ENCODE data around the genes DEFB129 and RSPO4.

- PRO-cap: no peak
Measured at GRCh38 chr20:226906-227333, at the start of gene DEFB129. Gene DEFB129, plus strand, starts transcription at chr20:227258.

DNA sequence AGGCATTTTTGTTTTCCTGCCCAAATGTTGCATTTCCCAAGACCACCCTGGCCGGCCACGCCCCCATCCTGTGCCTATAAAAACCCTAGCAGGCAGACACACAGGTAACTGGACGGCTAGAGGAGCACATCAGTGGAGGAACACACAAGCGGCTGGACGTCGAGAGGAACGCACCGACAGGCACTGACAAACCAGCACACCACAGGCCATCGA is 7.8 kb downstream of the ZCCHC3 start:
- PRO-cap: no peak

DNA sequence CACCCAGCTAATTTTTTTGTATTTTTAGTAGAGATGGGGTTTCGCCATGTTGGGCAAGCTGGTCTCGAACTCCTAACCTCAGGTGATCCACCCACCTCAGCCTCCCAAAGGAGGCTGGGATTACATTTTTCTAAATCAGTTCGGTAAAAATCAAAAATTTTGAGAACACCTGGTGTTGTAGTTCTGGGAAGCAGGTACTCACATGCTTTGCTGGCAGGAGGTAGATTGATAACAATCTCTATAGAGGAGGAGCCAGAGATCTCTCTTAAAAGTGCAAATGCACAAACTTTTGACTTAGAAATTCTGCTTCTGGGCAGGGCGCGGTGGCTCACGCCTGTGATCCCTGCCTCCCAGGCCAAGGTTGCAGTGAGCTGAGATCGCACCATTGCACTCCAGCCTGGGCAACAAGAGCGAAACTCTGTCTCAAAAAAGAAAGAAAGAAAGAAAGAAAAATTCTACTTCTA is 14.6 kb upstream of the TRIB3 start:
- PRO-cap: no peak

DNA sequence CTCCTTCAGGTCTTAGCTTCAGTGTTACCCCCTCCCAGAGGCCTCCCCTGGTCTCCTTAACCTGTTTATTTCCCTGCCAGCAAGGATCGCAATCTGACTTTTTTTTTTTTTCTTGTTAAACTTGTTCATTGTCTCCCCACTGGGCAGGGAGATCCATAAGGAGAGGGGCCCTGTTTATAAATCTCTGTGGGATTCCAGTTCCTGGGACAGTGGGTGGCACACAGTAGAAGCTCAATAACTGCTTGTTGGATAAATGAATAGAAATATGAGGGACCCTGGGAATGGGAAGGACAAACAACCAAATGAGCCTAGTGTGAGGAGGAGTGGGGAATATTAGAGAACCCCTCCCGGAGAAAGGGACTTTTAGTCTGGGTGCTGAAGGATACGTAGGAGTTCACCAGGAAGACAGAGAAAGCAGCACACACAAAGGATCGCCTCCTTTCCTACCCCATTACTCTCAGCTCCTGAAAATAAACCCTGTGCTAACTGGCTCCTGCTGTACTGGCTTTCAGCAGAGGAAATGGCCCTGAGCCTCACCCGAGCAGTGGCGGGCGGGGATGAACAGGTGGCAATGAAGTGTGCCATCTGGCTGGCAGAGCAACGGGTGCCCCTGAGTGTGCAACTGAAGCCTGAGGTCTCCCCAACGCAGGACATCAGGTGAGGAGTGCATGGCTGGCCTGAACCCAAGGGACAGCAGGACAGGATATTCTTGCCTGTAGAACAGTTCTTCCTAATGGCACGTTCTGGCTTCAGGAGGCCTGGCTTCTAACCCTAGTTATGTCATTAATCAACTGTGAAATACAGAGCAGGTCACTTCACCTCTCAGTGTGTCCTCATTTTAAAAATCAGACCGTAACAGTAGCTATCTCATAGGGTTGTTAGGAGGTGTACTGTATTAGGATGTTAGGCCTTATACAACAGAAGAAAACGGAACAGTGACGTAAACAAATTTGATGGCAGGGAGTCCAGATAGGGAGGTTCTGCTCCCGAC is 1.6 kb downstream of the RBCK1 start:
- PRO-cap: unidirectional peak, minus-strand start at position 503 of the sequence; unidirectional peak, minus-strand start at position 546 of the sequence; unidirectional peak, minus-strand start at position 624 of the sequence

- PRO-cap: no peak
Measured at GRCh38 chr20:435593-436316, 26.6 kb downstream of the TBC1D20 start.

DNA sequence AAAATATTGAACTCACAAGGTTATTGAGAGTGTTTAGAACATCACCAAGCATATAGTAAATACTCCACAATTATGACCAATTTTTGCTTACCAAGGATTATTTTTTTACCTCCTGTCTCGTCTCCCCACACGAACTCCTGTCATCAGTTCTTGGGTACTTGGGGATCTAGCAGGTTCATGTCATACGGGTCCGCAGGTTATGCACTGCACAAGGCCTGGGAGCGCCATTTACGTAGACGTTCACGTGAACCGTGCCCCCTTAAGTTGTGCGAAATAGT is 372 bp upstream of the TBC1D20 start:
- PRO-cap: no peak

DNA sequence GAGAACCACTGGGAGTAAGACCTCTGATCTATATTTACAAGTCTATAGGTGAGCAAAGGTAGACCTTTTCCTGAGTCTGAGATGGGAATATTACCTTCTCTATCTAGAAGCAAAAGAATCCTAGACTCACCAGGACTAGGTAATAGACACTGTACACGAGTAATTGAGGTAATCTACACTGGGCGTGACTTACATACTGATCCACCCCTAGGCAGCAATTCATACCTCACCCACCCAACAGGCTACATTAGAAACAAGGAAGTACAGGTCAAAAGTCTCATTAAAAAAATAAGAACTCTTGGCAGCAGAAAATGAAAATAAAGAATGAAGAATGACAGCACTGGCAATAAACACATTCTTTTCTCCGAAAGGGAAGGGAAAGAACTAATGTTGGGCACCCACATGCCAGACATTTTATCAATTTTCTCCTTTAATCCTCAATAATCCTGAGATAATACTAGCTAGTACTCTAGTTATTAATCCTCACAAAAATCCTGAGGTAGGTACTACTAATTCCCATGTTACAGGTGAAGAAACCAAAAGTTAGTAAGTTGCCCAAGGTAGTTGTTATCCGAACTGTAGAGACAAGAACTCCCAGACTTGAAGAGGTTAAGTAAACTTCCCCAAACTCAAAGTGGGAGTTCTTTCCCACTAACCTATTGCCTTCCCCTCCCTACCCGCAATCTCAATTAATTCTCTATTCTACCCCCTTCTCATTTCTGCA is 7.5 kb downstream of the CSNK2A1 start:
- PRO-cap: no peak

- PRO-cap: no peak
Measured at GRCh38 chr20:771620-772337, 3.5 kb upstream of the SLC52A3 start.

DNA sequence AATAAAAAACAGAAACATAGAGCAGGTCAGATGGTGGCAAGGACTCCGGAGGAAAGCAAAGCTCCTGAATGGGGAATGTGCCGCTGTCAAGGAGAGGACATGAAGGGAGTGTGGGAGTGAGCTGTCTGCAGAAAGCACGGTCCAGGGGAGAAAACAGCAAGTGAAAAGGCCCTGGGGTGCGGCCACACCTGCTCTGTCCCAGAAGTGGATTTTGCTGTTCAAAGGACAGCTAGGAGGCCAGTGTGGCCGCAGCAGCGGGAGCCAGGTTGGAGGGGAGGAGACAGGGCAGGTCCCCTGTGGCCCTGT is 4.4 kb upstream of the SLC52A3 start:
- PRO-cap: no peak

DNA sequence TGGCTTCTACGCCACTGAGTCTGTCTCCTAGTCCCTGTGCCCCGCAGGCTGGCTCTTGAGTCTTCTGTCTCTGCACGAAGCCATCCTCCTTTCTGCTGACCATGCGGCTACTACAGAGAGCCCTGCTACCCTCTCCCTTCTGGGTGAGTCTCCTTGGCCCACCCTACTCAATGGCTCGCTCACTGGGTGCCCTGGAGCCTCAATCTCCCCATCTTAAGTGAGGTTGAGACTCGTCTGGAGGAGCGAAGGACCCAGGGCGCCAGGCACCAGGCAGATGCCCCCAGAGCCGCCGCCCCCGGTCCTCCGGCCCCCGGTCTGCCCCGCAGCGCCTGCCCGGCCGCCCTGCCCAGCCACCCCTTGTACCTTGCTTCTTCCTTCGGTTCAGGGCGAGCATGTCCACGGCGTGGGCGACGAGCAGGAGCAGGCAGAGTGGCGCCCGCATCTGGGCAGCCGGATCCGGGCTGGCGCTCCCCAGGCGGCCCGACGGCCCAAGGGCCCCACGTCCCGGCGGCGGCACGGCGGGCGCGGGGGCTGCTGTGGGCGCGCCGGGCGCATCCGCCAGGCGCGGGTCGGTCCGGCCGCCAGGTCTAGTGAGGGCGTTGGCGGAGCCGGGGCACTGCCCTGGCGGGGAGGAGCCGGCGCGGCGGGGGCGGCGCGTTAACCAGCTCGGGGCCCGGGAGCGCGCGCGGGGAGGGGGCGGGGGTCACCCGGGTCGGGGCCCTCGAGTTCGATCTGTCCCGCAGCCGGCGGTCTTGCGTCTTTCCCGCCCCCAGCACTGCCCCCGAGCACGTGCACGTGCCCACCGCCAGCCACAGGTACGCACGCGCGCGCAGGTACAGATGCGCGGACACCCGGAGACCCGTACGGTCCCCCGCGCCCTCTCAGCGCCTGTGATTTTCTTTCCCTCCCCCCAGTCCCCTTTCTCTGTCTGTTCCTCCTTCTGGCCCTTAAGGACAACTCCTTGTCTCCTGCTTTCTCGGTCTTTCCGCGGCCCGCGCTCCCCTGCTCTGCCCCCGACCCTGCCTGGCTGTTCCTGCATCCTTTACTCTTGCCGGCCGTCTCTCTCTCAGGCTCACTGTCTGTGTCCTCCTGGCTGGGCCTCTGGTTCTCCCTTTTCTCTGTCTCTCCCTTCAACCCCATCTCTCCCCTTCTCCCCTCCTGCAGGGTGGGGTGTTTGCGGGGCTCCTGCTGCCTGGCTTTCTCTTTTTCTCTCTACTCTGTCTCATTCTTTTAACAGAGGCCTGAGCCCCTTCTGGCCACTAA is at the start of gene RSPO4:
Gene RSPO4, minus strand, starts transcription at position 589 of the 1,263 bp plus-strand sequence.
- PRO-cap: no peak

DNA sequence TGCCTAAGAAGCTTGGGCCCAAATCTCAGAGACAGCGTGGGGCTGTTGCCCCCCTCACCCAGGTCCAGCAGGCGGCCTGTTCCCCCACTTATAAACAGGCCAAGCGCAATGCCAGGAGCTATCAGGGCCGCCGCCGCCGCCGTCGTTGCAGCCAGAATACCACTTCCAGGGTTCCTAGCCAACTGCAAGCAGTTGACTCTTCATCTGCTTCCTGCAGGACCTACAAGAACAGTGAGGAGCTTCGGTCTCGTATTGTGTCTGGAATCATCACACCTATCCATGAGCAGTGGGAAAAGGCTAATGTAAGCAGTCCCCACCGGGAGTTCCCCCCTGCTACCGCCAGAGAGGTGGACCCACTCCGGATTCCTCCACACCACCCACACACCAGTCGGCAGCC is 16.5 kb downstream of the PSMF1 start:
- PRO-cap: no peak

DNA sequence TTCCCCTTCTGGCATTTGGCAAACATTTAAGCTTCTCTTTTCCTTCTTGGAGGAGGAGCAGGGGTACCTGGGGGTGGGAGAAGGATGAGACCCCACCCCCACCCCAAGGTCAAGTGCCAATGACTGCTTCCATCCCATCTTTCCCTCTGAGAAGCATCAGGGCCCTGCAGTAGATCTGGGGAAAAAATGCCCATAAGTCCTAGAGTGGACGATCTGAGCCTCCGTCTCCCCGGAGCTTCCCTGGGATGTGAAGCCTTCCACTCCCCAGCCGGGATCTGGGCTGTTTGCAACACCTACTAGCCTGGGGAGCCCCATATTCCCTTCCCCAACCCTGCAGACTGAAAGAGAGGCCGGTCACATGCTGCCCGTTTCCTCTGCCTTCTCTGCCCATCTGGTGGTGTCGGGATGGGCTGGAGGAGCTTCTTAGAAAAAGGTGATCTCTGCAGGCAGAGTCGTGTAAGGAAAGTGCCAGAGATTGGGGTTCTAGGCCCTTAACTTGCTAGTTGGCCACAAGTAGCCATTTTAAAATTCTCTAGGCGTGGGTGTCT is 1.0 kb downstream of the SNPH start:
- PRO-cap: no peak

DNA sequence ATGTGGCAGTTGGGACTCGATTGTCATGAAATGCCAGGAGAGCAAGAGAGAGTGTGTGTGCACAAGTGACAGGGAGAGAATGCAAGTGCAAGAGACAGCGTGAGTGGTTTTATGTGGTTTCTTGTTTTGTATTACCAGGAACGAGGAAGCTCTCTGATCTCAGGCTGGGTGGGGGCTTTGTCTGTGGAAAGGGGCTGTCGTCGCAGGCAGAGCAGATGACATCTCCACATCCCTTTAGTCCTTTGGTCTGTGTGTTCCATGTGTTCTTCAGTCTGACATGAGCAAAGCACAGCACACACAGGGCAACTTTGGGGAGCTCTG is 20.5 kb downstream of the SNPH start:
- PRO-cap: no peak

DNA sequence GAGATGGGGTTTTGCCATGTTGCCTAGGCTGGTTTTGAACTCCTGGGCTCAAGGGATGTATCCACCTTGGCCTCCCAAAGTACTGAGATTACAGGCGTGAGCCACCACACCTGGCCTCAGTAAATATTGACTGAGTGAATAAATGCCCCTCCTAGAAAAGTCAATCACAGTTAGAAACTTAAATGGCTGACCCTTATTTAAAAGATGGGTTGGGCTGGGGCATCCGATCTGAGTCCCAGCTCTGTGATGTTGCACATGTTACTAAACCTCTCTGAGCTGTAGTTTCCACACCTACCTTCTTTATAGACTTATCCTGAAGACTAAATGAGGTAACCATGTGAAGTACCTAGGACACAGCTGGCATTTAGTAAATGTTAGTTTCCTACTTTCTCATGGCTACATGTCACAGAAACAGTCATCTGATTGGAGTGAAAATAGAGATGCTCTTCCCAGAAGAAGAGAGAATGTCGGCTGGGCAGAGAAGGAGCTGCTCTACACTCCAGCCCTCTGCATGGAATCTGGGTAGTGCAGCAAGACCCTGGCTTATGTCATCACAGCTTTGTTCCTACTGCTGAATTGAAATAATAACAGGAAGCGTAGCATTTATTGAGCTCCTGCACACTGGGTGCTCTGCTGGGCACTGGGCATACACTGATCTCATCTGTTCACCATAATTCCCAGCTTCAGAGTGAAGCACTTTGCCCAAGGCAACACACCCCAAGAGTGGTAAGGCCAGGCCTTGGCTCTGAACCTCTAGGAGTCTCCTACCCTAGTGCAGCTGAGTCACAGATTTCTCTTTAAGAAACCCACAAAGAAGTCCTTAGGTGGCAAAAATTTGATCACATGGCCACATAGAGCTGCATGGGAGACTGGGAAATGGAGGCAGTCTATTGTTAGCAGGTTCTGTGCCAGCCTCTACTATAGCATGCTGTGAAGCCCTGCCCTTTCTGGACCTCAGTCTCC is 3.7 kb upstream of the SDCBP2 start:
- PRO-cap: no peak

DNA sequence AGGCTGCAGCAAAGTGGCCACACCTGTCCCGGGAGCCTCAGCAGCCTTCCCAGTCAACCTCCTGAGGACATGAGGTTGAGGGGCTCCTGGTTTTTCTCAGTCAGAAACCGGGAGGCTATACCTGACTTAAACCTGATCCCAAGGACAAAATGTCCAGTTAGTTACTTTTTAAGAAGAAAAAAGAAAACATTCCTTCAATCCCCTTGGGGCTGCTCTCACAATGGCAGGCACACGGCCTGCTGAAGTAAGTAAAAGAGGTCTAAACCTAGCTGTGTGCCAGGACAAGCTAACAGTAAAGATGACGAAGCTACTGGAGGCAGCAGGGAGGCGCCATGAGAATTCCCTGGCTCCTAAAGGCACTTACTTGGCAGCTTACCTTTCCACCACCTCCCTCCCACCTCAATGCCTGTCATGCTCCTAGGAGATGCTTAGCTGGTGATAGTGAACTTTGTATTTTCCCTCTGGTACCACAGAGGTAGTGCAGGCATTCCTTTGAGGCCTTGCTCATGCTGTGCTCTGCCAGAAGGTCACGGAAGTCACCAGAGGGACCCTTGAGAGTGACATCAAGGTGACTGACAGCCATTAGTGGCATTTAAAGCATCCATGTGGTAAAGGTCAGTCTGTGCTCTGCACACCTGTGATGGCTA is 3.2 kb downstream of the FKBP1A start:
- PRO-cap: no peak

DNA sequence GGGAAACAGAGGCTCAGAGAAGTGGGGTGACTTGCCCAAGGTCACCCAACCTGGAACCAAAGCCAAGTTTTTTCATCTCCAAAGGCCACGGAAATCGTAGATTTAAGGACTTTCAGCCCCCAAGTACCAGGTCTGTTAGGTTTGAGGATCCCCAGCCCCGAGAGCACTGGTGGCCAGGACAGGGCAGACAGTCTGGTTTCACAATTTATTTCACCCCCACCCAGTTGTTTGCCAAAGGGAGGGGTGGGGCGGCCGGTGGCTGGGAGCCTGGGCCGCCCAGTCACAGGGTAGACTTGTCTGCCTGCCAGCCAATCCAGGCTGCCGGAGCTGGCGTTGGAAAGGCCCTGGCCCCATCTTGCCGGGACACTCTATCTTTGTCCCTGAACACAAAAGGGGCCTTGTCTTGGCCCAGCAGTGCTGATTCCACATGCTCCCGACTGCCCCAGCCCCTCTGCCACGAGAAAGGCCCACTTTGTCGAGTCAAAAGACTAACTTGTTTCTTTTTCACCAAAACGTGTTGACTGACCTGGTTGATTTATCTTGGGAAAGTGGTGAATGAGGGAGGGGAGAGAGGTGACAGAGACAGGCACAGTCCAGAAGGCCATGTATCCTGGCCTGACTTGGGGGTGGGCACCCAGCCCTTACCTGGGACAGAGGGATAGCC is 67.3 kb upstream of the SIRPA start:
- PRO-cap: no peak

GRCh38 chr20:1860484-1861025 is 34.7 kb upstream of the SIRPA start:
- PRO-cap: no peak

GRCh38 chr20:1895459-1895621 is 133 bp downstream of the SIRPA start:
- PRO-cap: no peak

DNA sequence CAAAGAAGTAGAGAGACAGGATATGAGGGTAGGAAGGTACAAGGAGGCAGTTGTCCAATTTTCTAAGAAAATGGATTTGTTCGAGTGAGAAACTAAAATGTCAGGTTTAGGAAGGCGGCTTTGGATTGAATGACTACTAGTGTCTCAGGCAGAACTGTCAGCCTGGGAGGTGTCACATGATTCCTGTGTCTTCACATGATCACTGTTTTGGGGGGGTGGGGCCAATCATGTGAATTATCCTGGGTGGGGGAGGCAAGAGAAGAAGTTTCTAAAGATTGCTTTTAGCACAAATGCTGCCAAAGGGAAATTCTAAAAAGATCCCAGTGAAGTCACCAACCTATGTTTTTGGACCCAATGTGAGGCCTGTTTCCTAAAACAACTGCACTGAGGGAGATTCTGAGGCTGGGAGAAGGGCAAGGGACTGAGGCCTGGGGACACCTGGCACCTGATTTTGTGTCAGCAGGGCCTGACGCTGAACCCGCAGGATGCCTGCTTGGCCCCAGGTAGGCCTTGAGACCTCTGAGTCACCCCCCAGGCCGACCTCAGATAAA is 2.4 kb downstream of the SIRPA start:
- PRO-cap: no peak

DNA sequence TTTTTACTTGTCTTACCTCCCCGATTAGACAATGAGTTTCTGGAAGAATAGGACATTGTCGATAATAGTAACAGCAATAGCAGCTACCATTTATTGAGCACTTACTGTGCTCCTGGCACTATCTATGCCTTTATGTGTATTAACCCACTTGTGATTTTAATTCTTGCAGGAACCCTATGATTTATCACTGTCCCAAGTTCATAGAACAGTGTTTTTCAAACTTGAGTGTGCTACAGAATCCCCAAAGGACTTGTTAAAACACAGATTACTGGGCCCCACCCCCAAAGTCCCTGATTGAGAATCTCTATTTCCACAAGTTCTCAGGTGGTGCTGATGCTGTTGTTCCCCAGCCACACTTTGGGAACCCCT is 35.7 kb downstream of the SIRPA start:
- PRO-cap: no peak

Data from left lobe of liver (tissue), 1 donor.